ENCODE data around the genes GRIFIN and IQCE.

DNA sequence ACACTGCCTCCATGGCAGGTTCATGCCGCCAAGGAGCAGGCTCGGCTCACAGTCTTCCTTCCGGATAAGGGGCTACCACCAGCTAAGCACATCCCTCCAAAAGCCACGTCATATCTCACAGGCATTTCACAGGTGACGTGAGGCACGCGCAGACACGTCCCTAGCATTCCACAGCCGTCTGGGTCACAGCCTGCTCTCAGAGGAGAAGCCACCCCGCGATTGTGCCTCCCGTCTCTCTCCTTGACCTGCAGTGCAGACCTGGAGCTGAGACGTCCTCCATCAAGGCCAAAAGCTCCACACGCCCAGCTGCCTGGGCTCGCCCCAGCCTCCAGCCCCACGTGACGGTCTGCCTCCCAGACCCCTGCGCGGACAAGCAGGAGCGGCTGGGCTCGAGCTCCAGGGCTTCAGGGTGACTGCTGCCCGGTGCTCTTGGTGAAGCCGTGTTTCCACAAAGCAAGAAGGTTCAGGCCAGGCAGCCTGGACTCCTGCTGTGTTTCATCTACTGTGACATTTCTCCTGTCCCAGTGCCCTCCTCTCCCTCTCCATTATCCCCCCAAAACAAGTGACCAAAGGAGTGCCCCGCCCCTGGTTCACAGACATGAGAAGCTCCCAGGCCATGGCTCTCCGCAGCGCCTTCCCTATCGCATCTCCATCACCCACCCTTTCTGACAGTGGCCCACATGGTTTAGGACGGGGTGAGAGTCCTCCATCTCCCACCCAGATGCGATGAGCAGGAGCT is 113.9 kb downstream of the MAD1L1 start:
- PRO-cap = no peak

- PRO-cap = no peak
Observed at GRCh38 chr7:2307632-2308362, 6.4 kb downstream of the SNX8 start.

DNA sequence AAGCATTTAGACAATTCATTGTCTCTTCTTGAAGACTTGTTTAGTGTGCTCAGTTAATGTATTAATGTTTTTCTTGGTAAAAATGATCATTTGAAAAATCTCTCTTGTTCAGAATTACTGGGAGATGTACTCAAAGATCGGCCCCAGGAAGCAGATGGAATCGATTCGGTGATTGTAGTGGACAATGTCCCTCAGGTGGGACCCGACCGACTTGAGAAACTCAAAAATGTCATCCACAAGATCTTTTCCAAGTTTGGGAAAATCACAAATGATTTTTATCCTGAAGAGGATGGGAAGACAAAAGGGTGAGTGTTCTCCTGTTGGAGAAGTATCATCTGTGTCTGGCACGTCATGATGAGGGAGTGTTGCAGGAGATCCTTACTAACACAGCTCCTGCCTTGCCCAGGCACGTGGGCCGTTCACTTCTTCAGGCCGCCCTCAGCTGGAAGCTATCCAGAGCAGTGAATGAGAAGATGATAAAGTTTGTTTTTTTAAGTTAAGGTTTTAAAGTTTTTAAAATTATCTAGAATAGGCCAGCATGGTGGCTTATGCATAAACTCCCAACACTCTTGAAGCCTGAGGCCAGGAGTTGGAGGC is 6.1 kb downstream of the EIF3B start:
- PRO-cap = no peak

- PRO-cap = no peak
Observed at GRCh38 chr7:2363455-2363780, 8.8 kb downstream of the EIF3B start.

GRCh38 chr7:2371633-2372257 is 17.1 kb downstream of the EIF3B start:
- PRO-cap = no peak

- PRO-cap = no peak
Observed at GRCh38 chr7:2409656-2410386, 6.4 kb downstream of the CHST12 start.

- PRO-cap = no peak
Observed at GRCh38 chr7:2410413-2410921, 7.1 kb downstream of the CHST12 start.

DNA sequence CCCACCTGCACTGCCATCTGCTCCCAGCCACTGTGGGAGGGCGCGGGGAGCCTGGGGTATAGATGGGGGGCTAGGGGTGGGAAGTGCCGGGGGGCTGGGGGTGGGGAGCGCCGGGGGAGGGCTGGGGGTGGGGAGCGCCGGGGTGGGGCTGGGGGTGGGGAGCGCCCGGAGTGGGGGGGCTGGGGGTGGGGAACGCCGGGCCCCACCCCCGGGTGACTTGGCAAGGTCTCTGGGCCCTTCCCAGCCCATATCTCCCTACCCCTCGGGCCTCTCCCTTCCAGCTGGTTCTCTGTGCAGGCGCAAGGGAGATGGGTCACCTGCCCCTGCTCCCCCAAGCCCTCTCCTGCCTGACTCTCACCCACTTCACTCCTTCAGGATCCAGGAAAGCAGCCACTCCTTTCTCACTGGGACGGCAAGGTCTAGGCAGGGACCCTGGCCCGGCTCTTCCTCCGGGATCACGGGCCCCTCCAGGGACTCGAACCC is at the start of gene GRIFIN:
GRIFIN (minus strand) TSS at position 32 of the 483 bp plus-strand sequence.
- PRO-cap = no peak

DNA sequence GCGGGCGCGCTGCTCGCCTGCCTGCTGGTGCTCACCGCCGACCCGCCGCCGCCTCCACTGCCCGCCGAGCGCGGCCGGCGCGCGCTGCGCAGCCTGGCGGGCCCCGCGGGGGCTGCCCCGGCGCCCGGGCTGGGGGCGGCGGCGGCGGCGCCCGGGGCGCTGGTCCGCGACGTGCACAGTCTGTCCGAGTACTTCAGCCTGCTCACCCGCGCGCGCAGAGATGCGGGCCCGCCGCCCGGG is 247 bp downstream of the LFNG start:
- PRO-cap = no peak

- PRO-cap = no peak
Observed at GRCh38 chr7:2521890-2522749, 2.5 kb downstream of the LFNG start.

DNA sequence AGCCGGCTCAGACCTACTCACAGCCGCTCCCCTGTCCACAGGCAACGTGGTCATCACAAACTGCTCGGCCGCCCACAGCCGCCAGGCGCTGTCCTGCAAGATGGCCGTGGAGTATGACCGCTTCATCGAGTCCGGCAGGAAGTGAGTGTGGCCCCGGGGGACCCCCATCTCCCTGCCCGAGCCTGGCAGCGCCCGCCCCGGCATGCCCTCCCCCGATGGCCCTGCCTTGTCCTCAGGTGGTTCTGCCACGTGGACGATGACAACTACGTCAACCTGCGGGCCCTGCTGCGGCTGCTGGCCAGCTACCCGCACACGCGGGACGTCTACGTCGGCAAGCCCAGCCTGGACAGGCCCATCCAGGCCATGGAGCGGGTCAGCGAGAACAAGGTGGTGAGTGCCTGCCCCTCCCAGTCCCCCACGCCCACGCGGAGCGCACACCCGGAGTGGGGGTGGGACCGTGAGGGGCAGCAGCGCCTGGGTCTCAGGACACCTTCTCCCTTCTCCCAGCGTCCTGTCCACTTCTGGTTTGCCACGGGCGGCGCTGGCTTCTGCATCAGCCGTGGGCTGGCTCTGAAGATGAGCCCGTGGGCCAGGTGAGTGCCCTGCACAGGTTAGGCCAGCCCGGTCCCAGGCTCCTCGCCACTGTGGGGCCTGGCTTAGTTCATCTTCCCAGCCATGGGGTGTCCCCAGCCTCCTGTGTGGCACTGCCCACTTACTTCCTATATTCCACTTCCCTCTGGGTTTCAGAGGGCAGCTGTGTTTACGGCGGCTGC is 5.8 kb downstream of the LFNG start:
- PRO-cap = no peak

GRCh38 chr7:2527603-2528590 is 8.3 kb downstream of the LFNG start:
- PRO-cap = no peak

- PRO-cap = no peak
Observed at GRCh38 chr7:2539542-2540500, 15.5 kb downstream of the BRAT1 start.

GRCh38 chr7:2558633-2559780 is at the start of gene IQCE:
IQCE (plus strand) TSS chr7:2558979.
- PRO-cap = bidirectional peak, plus-strand start at chr7:2559090, minus-strand start at chr7:2558866

DNA sequence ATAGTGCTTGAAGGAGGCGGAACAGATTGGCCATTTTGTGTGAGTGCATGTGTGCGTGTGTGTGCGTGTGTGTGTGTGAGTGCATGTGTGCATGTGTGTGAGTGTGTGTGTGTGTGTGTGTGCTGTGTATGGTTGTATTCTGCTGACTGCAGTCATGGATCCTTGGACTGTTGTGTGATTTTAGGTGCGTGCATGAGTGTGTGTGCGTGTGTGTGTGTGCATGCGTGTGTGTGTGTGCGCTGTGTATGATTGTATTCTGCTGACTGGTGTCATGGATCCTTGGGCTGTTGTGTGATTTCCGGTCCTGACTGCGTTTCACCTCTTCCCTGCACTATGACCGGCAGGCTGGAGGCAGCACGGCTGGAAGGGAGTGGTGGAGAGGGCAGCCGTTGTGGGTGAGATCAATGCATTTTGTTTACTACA is 6.3 kb downstream of the IQCE start:
- PRO-cap = no peak

GRCh38 chr7:2571910-2572637 is 13.3 kb downstream of the IQCE start:
- PRO-cap = no peak

DNA sequence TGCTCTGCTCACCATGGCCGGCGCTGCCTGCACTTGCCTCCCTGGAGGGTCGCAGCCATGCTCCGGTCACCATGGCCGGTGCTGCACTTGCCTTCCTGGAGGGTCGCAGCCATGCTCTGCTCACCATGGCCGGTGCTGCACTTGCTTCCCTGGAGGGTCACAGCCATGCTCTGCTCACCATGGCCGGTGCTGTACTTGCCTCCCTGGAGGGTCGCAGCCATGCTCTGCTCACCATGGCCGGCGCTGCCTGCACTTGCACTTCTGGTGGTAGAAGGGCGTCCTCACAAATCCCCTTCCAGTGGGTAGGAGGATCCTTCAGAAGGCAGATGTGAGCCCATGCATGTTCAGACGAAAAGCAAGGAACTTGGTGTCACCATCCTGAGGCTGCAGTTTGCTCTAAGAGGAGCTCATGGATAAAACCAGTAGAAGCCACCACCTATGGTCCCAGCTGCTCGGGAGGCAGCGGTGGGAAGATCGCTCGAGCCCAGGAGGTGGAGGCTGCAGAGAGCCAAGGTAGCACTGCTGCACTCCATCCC is 36.0 kb upstream of the TTYH3 start:
- PRO-cap = no peak

GRCh38 chr7:2610128-2610855 is 21.5 kb upstream of the TTYH3 start:
- PRO-cap = no peak

- PRO-cap = no peak
Observed at GRCh38 chr7:2649035-2649775, 17.4 kb downstream of the TTYH3 start.

GRCh38 chr7:2649776-2650215 is 18.0 kb downstream of the TTYH3 start:
- PRO-cap = no peak

Data from LUHMES (cell line).